ENCODE measurements around a stretch of chr1.

DNA sequence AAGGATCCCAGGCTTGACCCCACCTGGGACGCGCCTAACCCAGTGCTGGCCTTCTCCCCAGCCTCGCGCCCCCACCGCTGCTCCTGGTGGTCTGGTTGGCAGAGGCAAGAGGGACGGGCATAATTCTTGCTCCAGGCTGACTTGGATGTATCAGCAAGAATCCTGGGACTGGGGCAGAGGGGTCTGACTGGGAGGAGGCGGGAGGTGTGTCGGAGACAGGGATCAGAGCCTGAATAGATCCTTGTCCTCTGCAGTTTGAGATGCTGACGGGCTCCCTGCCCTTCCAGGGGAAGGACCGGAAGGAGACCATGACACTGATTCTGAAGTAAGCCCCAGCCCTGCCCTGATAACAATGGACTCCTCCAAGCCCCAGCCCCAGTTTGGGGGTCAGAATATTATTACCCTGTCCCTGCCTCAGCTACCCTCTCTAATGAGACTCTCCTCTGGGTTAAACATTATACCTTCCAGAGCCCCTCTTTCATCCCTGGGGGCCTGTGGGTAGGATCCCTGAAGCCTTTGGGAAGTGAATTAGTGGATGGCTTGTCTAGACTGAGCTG lies 25.4 kb downstream of the RPS6KA1 start:
- PRO-cap = no peak

DNA sequence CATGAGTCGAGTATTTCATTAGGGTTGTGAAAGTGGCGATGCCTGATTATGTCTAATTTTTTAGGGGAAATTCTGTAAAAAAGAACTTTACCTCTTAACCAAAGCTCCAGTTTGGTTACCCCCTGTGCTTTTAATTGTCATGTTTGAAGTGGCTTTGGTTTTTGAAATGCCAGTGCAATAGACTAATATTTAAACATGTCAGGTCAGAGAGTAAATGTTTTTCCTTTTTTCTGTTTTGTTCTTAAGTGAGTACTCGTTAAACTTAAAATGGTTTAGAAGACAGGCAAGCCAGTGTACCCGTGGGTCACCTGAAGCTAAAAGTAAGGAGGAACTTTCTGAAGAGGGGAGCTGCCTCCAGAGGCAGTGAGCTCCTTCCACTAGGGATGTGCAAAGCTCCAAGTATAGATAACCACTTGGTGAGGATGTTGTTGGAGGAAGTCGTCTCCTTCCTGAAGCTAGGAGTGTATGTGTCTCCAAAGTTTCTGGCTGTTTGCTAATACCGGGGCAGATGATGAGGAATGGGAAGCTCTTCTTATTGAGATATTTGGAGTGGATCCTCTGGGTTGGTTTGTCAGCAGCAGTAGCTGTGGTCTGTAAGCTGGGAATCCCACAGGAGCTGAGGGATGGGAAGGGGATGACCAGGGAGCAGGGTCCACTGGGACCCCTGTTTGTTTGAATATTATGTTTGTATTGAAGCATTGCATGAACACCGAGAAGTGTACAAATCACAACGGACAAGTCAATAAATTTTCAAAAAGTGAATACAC lies 35.3 kb downstream of the RPS6KA1 start:
- PRO-cap = no peak

GRCh38 chr1:26677258-26677987 lies 18.4 kb upstream of the ARID1A start:
- PRO-cap = no peak

DNA sequence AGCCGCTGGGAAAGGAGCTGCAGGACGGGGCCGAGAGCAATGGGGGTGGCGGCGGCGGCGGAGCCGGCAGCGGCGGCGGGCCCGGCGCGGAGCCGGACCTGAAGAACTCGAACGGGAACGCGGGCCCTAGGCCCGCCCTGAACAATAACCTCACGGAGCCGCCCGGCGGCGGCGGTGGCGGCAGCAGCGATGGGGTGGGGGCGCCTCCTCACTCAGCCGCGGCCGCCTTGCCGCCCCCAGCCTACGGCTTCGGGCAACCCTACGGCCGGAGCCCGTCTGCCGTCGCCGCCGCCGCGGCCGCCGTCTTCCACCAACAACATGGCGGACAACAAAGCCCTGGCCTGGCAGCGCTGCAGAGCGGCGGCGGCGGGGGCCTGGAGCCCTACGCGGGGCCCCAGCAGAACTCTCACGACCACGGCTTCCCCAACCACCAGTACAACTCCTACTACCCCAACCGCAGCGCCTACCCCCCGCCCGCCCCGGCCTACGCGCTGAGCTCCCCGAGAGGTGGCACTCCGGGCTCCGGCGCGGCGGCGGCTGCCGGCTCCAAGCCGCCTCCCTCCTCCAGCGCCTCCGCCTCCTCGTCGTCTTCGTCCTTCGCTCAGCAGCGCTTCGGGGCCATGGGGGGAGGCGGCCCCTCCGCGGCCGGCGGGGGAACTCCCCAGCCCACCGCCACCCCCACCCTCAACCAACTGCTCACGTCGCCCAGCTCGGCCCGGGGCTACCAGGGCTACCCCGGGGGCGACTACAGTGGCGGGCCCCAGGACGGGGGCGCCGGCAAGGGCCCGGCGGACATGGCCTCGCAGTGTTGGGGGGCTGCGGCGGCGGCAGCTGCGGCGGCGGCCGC lies 1.0 kb downstream of the ARID1A start:
- PRO-cap = unidirectional peak, minus-strand start at position 315 of the sequence; unidirectional peak, minus-strand start at position 592 of the sequence

GRCh38 chr1:26770631-26771399 lies 16.9 kb upstream of the PIGV start:
- PRO-cap = no peak

- PRO-cap = no peak
These were observed 2.8 kb downstream of the PIGV start for GRCh38 chr1:26790580-26790908.

DNA sequence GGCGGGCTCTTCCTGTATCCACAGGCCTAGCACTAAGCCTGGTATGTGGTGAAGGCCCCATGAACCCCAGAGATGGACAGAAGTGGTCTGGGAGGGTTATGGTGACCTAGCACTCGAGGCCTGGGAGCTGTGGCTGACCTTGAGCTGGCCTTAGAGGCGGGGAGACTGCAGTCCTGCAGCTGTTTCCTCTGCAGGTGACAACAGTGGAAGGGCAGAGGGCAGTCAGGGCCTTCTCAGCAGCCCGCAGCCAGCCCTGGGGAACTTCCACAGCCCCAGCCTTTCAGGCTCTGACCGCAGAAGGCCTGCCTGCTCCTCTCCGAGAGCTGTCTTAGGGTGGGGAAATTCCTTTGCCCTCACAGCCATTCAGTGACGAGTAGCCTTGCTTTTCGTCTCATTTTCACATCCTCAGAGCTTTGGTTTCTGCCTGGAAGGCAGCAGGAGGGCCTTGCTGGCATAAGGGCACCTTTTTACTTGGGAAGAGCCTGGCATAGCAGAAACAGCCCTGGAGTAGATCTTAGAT lies 12.4 kb downstream of the ZDHHC18 start:
- PRO-cap = no peak

DNA sequence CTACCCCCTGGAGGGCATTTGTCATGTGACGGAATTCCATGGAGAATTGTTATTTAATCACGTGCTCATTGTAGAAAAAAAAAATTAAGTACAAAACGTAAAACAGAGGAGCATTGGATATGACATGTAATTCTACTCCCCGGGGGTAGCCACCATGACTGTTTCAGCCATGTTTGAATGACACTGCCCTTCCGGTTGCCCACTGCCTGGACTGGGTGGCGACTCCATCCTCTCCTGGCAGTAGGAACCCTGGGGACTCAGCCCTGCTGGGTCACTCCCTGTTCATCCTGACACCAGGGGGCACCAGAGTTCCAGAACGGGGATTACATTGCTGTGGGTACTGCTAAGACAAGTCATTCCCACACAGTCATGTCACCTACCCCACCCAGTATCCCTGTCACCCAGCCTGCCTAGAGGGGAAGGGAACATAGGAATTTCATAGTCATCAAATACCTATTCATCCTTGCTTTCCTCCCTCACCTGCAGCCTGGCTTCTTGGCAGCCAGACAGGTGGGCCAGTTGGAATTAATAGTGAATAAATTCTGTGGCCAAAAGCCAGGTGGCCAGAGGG lies 9.9 kb upstream of the SFN start:
- PRO-cap = no peak

- PRO-cap = no peak
These were observed 6.6 kb upstream of the SFN start for GRCh38 chr1:26856121-26856945.

- PRO-cap = bidirectional peak, plus-strand start at chr1:26865274, minus-strand start at chr1:26865089
These were observed 1.9 kb downstream of the SFN start for GRCh38 chr1:26864546-26865622.

GRCh38 chr1:26910093-26911040 lies 3.4 kb downstream of the NR0B2 start:
- PRO-cap = no peak

- PRO-cap = no peak
These were observed 655 bp downstream of the NUDC start for GRCh38 chr1:26922188-26922607.

GRCh38 chr1:26922608-26922947 lies 1.0 kb downstream of the NUDC start:
- PRO-cap = no peak

- PRO-cap = no peak
These were observed 14.0 kb downstream of the KDF1 start for GRCh38 chr1:26946175-26946700.

- PRO-cap = no peak
These were observed 61.6 kb upstream of the TENT5B start for GRCh38 chr1:27074152-27074674.

GRCh38 chr1:27116680-27117456 lies 38.1 kb downstream of the SLC9A1 start:
- PRO-cap = no peak

GRCh38 chr1:27136894-27137821 lies 17.8 kb downstream of the SLC9A1 start:
- PRO-cap = no peak

DNA sequence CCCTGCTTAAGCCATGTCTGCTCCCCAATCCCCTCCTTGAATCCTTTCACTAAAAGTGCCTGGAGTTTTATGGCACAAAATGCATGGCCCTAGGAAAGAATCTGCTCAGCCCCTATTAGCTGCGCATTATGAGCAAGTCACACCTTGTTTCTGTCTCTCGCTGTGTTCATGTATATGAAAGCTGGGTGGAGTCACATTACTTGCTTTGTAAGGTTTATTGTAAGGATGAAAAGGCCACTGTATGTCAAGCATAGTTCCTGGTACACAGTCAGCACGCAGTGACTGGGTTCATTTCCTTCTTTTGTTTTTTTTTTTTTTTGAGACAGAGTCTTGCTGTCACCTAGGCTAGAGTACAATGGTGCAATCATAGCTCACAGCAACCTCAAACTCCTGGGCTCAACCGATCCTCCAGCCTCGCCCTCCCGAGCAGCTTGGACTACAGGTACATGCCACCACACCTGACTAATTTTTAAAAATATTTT lies 6.7 kb upstream of the SLC9A1 start:
- PRO-cap = no peak

DNA sequence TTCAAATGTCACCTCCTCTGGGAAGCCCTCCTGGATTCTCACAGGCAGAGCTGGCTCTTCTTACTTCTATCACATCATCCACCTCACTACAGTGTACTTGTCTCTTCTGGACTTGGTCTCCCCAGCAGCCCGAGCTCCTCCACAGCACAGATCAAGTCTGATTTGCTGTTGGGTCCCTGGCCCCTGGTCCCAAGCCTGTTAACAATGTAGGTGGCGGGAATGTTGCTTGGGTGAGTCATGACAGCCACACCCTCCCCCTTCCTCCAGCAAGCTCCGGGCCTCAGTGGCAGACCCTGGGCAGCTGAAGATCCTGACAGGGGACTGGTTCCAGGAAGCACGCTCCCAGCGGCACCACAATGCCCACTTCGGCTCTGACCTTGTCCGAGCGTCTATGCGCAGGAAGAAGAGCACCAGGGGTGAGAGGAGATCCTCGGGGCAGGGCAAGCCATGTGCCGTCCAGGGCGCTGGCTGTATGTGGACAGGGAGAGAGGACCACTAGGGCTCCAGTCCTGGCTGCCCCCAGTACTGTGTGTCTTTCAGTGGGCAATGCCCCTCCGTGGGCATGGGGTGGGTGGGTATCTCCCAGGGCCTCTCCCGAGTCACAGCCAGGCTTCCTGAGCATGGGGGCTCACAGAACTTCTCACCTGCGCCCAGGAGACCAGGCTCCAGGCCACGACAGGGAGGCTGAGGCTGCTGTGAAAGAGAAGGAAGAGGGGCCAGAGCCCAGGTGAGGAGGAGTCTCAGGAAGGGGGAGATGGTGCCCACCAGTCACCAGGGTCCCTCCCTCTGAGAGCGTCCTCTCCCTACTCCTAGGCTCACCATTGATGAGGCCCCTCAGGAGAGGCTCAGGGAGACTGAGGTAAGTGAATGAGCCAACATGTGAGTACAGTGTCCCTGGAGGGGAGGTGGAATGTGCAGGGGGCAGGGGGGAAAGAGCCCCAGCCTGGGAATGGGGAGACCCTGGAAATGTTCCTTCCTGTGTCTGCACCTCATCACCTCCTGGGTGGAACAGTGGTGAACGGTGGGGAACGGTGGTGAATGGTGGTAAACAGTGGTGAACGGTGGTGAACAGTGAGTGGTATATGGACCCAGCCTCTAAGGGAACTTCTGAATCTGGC lies 5.7 kb downstream of the SYTL1 start:
- PRO-cap = no peak

GRCh38 chr1:27535183-27536432 lies 45.6 kb upstream of the WASF2 start:
- PRO-cap = no peak